Metanephros (tissue), 2 donors: ENCODE data around the genes URI1 and PDCD5.

DNA sequence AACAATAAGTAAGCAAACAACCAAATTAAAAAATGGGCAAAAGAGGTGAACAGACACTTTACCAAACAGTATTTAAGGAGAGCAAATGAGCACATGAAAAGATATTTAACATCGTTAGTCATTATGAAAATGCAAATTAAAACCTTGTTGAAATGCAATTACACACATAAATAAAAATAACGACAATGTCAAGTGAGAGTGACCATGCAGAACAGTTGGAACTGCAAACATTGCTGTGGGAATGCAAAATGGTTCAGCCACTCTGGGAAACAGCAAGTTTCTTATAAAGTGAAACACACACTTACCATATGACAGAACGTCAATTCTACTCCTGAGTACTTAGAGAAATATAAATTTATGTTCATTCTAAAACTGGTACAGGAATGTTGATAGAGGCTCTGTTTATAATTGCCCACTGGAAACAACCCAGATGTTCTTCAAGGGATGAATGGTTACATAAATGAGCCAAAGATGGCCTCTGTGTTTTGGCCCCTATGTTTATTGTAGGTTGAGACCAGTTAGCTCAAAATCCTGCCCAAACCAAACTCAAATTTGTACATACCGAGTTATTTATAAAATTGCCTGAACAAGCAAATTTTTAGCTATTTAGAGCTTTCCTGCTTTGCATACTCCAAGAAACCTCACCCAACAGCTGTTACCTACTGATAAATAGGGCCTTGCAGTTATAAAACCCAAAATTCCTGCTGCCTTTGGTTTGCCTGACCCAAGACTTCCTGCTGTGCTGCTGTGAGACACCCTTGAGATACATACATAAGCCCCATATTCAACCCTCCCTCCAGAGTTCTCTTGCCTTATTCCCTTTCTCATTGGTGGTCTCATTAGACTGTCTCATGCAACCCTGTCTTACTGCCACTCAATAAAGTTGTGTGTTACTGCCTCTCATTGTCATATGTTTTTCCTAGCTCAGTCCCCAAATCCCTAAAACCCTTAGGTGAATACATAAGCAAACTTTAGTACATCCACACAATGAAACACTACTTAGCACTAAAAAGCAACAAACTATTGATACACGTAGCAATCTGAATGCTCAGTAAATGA is 677.8 kb downstream of the UQCRFS1 start:
- RAMPAGE, long total RNA: no peak

DNA sequence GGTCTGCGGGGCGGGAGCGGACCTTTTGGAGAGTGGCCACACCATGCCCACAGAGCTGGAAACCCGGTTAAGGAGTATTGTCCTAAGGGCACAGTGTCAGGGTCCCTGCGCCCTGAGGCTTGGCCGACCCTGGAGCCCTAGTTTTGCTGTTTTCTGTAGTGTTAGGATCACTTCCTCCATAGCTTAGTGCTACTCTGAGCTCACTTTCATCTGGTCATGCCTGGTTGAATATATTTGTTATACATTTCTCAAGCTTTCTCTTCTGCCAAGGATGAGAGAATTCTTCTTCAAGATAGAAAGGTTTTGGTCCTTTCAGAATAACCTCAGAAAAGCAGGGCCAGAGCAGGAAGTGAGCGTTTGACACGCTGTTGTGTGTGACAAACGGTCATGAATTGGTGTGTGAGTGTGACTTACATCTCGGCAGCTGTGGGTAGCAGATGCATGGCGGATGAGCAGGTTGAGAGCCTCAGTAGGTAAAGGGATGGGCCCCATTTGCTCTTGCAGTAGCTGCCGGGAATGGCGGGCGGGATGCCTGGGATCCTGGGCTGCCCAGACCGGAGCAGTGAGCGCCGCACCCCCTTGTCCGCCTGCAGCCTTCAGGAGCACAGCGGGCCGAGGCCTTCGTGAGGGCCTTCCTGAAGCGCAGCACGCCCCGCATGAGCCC is 3.9 kb downstream of the POP4 start:
- RAMPAGE, long total RNA: no peak

DNA sequence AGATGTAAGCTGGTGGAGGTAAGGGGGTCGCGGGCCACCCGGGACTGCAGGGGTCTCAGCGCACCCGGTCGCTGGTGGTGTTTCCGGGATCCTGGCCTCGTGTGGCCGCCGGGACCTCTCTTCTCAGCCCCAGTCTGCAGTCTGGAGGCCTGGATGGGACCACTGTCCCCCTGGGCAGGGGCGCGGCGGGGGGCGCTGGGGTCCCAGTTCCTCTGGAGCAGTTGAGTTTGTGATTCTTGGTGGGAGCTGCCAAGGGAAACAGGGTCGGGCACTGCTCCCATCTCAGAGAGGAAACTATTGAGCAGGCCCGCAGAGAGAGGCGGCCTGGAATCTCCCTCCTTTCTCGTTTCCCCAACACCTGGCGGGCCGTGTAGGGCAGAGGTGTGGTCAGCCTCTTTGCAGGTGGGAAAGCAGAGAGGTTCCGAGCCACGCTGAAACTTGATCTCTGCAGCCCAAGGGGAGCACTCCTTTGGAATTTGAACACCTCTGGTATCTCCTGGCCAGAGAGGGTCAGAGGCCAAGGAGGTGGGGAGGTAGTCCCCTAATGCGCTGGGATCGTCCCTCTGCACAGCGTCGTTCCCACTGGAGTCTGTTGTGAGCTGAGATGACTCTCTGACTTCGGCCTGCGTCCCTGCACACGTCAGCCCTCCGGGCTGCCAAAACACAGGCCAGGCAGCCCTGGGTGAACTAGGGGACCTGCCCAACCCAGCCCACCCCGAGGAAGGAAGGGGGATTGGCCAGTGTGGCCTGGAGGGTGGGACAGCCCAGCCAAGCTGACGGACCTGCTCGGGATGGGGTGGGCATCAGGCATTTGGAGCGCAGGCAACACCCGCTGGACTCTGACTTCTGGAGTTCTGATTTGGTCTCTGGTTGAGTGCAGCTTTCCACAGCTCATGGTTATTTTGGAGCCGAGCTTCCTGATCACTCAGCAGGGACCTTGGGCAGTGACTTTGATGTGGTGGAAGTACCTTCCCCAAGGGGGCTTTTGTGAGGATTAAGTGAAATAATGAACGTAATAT is 826 bp downstream of the PLEKHF1 start:
- RAMPAGE, long total RNA: no peak

- RAMPAGE, long total RNA: no peak
These were observed 870 bp upstream of the C19orf12 start for GRCh38 chr19:29716020-29716242.

DNA sequence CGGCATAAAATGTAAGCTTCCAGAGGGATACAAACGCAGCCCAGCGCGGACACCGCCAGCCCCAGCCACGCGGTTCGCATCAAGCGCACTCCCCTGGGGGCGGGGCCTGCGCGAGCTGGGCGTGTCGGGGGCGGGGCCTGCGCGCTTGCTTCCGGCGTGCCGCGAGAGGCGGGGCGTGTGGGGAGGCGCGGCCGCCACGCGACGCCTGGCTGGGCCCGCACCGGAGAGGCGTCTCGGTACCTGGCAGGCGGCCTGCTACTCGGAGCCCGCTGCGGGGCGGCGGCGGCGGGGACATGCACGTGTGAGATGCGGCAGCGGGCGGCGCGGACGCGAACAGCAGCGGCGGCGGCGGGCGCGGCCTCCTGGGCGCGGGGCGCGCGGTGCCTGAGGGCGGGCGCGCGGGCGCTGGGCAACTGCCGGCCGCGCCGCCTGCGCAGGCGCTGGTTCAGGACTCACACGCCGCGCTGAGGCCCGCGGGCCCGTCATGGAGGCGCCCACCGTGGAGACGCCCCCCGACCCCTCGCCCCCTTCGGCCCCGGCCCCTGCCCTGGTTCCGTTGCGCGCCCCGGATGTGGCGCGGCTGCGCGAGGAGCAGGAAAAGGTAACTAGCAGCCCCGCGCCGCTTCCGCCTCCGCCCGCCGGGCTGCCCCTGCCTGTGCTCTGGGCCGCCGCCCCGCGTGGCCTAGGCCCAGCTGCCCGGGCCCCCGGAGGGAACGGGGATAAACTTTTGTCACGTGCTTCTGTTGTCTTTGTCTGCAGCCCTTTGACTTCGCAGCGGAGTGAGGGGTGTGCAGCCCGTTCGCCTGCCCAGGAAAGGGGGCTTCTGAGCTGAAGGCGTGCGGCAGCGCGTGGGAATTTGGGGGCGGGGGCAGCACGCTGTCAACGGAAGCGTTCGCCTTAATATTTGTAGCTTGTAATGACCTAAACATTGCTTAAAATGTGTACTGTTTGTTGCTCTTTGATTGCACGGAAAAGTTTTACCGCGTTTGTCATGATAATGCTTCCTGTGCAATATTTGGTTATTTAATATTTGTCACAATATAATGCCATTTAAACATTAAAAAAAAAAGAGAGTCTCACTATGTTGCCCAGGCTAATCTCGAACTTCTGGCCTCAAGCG is at the start of gene URI1:
TSS of gene URI1 (plus strand) at position 176 of the 1,120 bp plus-strand sequence.
- RAMPAGE, long total RNA: no peak

DNA sequence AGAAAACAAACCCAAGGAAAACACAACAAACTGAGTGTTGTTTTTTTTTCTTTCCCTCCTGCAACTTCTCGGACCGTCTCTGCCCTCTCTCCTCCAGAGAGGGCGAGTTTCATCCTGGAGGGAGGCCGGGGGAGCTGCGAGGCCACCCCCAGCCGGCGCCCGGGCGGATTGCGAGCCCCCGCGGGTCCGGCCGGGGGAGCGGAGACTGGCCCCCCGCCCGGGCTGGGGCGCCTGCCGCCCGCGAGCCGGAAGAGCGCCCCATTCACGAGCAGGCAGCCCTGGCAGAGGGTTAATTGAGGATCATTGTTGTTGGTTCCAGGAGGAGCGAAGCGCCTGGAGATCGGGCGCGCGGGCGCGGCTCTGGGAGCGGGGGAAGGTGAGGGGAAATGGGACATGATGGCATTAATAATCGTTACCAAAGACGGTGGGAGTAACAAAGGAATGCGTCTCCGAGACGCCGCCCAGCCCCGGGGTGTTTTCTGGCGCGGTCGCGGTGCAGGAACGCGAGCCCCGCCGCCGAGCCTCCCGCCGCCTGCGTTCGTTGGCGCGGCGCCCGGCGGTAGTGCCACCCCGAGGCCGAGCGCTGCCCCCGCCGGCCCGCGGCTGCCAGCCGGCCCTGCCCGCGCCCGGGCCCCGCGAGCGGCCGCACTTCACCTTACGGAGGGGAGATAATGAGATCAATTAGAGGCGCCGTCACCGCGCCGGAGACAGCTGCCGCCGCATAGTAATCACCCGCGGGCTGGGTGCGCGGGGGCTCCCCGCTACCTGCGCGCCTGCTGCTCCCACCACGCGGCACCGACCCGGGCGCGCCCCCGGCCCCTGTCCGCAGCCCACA is 2.7 kb downstream of the ZNF536 start:
- RAMPAGE, long total RNA: no peak

GRCh38 chr19:31023078-31023573 is 326.1 kb downstream of the TSHZ3 start:
- RAMPAGE, long total RNA: no peak

DNA sequence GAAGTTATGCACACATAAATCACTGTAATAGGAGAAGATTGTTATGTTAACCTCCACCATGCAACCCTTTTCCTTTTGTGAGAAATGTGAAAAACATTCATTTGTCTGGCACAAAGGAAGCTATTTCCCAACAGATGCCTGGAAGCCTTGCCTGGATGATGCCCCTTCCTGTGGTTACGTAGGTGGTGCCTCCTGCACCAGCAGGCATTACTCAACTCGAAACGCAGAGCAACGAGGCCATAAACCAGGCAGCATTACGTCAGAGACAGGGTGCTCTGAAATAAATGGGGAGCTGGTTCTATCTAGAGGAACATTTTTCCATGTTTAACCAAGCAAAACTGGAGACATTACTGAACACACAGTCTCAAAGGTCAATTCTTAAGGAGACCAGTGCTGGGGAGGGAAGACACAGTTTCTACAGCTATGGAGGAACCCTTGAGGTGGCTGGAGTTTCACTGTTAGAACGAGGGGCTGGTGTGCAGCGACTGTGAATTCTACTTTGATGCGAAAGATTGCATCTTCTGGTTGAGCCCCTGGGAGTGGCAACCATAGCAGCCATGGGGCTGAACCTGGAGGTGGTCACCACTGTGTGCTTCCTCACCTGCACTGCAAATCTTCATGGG is 327.2 kb upstream of the ZNF507 start:
- RAMPAGE, long total RNA: no peak

DNA sequence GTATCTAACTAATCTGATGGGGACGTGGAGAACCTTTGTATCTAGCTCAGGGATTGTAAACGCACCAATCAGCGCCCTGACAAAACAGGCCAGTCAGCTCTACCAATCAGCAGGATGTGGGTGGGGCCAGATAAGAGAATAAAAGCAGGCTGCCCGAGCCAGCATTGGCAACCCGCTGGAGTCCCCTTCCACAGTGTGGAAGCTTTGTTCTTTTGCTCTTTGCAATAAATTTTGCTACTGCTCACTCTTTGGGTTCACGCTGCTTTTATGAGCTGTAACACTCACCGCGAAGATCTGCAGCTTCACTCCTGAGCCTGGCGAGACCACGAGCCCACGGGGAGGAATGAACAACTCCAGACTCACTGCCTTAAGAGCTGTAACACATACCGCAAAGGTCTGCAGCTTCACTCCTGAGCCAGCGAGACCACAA is 8.4 kb upstream of the PDCD5 start:
- RAMPAGE, long total RNA: no peak

GRCh38 chr19:32580603-32581585 is at the start of gene PDCD5:
Gene PDCD5 (plus strand): TSS chr19:32581190.
- RAMPAGE, long total RNA: start-site peak on the plus strand at chr19:32581182-32581251, 6,222 and 566 reads in 2 replicates

GRCh38 chr19:32581586-32582257 is 732 bp downstream of the PDCD5 start:
- RAMPAGE, long total RNA: no peak

GRCh38 chr19:32676207-32676929 is 720 bp downstream of the RGS9BP start:
- RAMPAGE, long total RNA: no peak

DNA sequence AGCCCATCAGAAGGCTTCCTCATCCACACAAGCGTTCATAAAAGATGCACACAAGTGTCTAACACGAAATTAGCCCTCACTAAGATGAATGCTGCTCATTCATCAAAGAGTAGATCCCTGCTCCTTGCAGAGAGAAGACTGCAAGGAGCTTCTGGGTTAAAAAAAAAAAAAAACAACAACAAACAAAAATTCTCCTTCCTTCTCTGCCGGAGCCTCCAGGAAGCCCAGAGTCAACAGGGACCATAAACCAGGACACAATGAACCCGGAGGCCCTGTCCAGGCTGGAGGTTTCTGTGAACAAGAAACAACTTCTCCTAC is 9.2 kb downstream of the RHPN2 start:
- RAMPAGE, long total RNA: no peak

GRCh38 chr19:33194919-33195896 is 1.1 kb downstream of the LRP3 start:
- RAMPAGE, long total RNA: no peak

- RAMPAGE, long total RNA: no peak
These were observed 34.6 kb downstream of the CEBPA start for GRCh38 chr19:33267511-33268359.

DNA sequence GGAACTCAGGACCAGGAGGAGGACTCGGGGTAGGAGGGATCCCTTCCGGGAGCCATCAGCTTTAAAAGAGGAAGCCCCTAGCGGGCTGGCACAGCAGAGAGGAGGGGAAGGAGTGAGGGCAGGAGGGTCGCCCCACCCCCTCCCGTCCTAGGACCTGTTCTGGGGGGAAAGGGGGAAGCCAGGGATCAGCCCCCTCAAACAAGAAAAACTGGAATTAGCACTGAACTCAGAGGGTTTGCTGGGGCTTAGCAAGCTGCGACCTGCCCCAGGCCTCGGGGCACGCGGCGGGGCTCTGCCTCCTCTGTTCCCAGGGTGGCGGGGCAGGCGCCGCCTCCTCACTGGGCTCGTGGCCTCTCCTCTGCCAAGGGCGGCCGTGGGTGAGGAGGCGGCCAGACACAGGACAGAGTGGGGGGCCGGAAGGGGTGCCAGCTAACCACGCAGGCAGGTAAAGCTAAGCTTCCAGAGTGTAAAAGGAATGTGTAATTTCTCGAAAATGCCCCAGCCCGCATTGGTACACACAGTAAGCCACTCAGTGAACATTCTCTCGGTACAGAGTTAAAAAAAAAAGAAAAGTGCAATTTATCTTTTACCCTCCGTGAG is 3.8 kb downstream of the CEBPA start:
- RAMPAGE, long total RNA: no peak

DNA sequence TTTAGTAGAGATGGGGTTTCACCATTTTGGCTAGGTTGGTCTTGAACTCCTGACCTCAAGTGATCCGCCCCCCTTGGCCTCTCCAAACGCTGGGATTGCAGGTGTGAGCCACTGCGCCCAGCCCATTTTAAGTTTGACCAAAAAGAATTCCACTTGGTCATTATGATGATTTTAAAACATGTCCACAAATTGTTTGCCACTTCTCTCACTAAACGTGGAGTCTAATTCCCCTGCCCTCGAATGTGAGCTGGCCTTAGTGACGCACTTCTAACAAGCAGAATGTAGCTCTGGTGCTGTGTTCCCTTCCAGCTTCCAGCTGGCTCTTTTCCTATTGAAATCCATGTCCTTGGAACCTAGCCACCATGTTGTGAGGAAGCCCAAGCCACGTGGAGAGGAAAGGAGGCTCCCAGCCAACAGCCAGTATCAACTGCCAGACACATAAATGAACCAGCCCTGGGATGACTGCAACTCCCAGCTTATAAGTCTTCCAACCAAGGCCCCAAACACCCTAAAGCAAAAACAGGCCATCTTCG is 23.5 kb upstream of the CEBPA start:
- RAMPAGE, long total RNA: no peak

DNA sequence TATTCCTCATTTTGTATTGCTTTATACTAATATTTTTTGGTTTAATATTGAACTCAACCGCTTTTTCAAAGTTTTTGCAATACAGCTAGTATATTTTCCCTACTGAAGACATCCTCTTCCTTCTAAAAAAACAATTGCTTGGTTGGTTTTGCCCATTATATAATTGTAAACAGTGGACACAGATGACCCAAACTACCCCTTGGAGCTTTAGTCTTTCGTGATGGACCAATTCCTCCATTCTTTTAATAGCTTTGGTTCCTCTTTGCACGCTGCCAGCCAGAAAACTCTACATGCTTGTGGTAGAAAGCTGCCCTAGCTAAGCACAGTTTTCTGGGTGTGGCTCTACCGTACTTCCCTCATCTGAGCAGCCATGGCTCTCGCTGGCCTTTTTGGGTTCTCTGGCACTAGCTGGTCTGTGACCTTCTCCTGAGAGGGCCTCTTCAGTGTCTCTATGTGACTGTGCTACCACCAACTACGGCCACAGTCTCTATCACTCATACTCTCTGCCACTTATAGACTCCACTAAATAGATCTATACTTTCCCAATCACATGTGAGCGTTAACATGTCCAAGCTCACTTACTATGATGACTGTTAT is 29.9 kb upstream of the CEBPA start:
- RAMPAGE, long total RNA: no peak

DNA sequence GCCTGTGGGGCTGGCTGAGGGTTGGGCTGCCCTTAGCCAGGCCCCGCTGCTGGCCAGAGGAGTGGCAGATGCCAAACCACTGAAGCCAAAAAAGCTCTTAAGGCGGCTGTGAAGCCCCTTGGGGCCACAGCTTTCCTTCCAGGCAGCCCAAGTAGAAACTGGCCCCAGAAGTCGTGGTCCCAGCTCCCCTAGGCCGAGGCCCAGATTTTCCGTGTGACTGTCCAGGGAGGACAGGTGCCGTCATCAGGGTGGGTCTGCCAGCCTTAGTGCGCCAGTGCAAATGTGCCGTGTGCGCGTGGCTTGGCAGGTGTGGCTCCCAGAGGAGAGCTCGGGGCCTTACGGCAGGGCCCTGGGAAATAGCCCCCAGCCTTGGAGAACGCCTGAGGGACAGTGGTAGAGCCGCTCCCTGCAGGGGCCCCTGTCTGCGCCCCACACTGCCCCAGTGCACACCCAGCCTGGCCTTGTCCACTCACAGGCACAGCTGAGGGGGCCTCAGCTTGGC is 14.9 kb downstream of the CEBPG start:
- RAMPAGE, long total RNA: no peak

DNA sequence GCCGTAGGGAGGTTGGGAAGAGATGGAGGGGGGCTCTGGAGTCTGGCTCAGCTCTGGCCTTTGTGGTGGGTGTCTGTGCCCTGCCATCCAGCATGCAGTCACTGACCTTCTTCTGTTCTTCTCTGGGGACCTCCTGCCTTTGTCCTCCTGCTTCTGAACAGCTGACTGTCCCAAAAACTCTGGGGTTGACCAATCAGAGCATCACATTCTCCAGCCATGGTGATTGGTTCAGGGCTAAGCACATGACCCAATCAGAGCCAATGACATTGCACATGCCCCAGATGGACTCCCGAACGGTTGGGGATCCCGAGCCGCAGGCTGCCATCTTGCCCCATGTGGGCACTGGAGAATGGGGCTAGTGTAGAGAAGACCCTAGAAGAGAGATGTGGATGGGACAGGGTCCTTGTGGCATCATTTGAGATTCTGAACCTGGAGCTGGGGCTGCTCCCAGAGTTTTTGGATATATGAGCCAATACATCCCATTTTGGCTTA is 31.3 kb upstream of the PEPD start:
- RAMPAGE, long total RNA: no peak